Breast (tissue), 4 donors: ENCODE measurements around the gene EXOG.

- PRO-cap, 3 experiments, result no peak in any of the 3 experiments
- RRBS, result no CpG with 5 or more reads among the region's 2 CpGs
Observed at GRCh38 chr3:37299217-37299535, 56.1 kb downstream of the GOLGA4 start.

GRCh38 chr3:37302519-37303336 lies 59.7 kb downstream of the GOLGA4 start:
- PRO-cap, 3 experiments, result no peak in any of the 3 experiments
- RRBS, result no CpG with 5 or more reads among the region's 2 CpGs

- PRO-cap, 3 experiments, result no peak in any of the 3 experiments
- RRBS, result no CpG with 5 or more reads among the region's 7 CpGs
Observed at GRCh38 chr3:37470806-37471181, 18.9 kb downstream of the ITGA9 start.

GRCh38 chr3:37508870-37509496 lies 57.0 kb downstream of the ITGA9 start:
- PRO-cap, 3 experiments, result no peak in any of the 3 experiments
- RRBS, result no CpG with 5 or more reads among the region's 2 CpGs

DNA sequence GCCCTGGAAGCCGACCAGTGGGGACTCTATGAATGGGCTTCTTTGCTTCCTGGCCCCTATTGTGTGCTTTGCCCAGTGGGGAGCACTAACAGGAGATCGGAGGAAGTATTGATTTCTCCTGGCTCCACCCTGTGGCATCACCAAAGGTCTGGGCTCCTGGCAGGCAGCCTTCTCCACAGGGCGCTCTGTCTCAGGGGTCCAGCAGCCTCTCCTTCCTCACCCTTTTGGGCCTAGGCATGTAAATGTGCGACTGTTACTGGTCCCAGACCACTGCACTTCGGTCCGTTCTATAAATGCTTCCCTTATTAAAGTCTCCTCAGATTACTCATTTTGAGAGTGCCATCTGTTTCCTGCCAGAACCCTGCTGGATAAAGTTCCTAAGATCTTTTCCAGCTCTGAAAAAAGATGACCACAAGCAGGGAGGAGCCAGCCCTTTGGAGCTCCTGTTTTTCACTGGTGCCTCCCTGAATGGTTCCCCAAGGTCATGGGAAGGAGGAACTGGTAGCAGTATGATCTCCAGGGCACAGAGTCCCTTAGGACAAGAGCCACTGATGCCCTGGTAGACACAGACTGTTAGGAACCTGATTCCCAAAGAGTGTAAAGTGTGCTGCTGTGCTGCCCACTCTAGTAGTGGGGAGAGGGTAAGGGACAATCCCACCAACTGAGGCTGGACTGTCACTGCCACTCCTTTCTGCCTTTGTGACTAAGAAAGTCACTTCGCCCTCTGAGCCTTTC lies 44.6 kb downstream of the CTDSPL start:
- PRO-cap, 3 experiments, result no peak in any of the 3 experiments
- RRBS, result no CpG with 5 or more reads among the region's 7 CpGs

- PRO-cap, 3 experiments, result no peak in any of the 3 experiments
- RRBS, result no CpG with 5 or more reads among the region's 6 CpGs
Observed at GRCh38 chr3:37964266-37965255, 26.0 kb upstream of the VILL start.

GRCh38 chr3:37980582-37981366 lies 9.8 kb upstream of the VILL start:
- PRO-cap, 3 experiments, result no peak in any of the 3 experiments
- RRBS, result no CpG with 5 or more reads among the region's 14 CpGs

- PRO-cap, 3 experiments, result no peak in any of the 3 experiments
- RRBS, result no CpG with 5 or more reads among the region's 6 CpGs
Observed at GRCh38 chr3:37993341-37993762, 2.8 kb downstream of the VILL start.

- PRO-cap, 3 experiments, result peak in 2 of 3 experiments; most common plus-strand start chr3:38029129 (in 1); most common minus-strand start chr3:38029209 (in 1)
- RRBS, result 4% methylated on average over 12 of the region's 49 CpGs
Observed at GRCh38 chr3:38028761-38029454, 534 bp downstream of the PLCD1 start.

DNA sequence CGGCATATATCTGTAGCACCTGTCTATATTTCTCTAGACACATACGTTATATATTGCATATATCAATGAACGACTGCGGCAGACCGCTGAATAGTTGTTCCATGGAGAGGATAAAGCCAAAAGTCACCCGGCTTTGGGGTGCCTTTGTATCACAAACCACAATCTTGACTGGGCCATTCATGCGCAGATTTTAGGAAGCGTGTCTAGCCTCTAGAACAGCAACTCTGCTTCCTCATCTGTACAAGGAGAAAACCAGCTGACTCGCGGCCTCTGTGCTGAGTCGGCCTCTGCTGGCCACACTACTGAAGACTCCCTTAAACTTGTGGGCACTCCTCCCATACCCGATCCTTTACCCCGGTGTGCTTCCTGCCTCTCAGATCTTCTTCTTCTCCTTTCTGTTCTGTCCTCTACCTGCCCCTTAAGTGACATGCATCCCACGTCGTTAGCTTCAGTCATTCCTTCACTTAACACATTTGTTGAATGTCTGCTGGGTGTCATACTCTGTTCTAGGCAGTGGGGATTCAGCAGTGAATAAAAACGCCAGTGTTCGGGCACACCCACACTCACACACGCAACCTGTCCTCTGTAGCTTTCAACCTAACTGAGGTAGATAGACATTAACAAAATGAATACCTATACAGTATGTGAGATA lies 966 bp downstream of the DLEC1 start:
- PRO-cap, 3 experiments, result no peak in any of the 3 experiments
- RRBS, result no CpG with 5 or more reads among the region's 18 CpGs

- PRO-cap, 3 experiments, result no peak in any of the 3 experiments
- RRBS, result 47% methylated on average over 5 of the region's 15 CpGs
Observed at GRCh38 chr3:38116150-38117117, 20.5 kb downstream of the ACAA1 start.

DNA sequence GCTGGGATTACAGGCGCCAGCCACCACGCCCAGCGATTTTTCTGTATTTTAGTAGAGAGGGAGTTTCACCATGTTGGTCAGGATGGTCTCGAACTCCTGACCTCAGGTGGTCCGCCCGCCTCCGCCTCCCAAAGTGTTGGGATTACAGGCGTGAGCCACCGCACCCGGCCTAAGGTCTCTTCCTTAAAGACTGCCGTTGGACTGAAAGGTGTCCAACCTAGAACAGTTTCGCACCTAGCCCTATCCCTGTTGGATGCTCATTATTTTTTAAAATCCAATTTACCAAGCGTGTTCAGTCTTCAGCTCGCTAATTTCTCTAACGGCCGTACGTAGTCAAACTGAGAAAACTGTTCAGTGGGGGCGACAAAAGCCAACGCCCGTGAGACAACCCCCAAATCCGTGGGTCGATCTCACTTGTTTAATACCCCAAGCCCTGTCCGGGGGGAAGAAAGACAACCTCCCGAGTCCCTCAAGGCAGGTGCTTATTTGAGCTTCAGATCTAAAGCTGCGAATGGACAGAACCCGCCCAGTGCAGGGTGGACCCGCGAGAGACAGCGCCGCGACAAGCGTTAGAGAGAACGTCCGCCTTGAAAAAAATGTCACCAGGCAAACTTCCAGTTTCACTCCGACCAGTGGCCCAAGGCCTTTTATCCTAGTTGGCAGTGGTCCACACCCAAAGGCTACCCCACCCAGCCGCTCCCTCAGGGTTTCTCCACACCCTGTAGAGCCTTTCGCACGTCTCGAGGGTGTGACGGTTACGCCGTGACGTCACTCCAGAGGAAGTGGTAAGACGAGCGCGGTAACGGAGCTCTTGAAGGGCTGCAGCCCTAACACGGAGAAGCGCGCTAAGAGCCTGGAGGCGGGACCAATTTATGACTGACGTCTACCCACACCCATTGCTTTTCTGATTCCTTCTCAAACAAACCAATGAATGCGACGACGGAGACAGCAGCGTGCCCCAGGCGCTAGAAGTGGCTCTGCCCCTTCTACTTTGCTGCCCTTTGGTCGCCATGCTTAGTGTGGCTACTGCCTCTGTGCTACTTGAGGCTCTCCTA lies 734 bp upstream of the OXSR1 start:
- PRO-cap, 3 experiments, result peak in 3 of 3 experiments; most common plus-strand start position 529 of the sequence (in 1); most common minus-strand start position 742 of the sequence (in 3)
- RRBS, result no CpG with 5 or more reads among the region's 58 CpGs

DNA sequence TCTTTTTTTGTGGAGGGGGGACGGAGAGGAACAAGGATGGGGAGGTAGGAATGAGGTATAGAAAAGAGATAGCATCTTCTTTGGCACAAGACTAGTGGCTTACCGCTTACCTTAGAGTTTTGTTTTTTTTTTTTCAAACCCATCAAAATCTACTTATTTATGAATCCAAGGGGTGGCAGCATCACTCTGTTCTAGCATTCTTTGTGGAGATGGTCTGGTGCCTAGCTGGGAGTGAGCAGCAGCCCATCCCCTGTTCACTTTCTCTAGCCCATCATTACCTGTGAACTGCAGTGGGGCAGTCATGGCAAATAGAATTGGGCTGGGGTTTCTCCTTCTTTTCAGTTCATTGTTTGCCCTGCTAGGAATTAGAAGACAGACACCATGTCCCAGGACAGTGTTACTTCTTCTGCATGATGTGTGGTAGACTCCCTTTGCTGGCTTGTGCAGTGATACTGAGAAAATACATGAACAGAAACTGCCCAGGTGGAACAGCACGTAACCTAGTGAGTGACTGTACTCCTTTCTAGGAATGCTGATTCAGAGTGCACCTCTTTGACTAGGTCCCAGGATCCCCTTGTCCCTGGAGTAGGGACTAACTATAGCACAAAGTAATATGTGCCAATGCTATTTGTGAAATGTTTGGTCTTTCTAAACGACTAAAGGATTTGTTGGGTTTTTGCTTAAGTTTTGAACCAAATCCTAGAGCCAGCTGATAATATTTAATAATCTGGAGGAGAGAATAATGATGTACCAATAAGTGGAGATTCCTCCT lies 10.8 kb upstream of the SLC22A13 start:
- PRO-cap, 3 experiments, result no peak in any of the 3 experiments
- RRBS, result no CpG with 5 or more reads among the region's 4 CpGs

DNA sequence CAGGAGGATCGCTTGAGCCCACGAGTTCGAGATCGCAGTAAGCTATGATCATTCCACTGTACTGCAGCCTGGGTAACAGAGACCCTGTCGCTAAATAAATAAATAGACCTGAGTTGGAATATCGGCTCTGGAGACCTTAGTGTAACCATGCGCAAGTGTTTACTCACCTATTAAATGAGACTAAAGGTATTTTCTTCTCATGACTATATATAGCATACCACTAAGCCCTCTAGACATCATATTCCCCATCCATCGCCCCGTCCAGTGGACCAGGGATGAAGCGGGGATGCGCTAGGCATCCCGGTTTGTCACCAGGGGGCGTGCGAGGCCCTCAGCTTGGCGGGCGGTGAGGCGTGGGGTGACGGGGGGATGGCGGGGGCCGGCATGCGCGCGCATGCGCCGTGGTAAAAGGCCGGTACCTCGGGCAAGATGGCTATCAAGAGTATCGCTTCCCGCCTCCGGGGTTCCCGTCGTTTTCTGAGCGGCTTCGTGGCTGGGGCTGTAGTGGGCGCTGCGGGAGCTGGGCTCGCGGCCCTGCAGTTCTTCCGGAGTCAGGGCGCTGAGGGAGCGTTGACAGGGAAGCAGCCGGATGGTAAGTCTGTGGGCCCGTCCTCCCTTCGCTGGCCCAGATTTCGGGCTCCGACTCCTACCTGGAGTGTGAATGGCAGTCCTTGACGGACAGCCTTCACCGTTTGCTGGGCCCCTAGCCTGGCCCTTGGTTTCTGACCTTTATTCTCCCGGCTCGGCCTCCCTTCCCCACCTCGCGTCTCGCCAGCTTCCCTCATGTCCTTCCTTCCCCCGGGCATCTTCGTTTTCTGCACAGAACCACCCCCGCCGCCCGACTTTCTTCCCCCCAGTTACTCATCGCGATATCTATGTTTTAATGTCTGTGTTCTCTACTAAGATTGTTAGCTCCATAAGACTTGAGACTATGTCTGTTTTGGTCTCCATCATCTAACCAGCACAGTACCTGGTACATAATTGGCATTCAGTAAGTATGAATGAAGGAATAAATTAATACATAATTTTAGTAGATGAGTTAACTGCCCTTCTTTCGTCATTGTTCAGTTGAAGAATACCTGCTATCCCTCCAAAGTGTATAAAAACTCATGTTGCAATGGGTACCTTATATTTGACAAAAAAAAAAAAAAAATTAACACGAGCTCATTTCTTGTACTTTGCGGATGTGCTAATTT lies at the start of gene EXOG:
Gene EXOG, plus strand, starts transcription at position 402 of the 1,196 bp plus-strand sequence.
- PRO-cap, 3 experiments, result peak in 3 of 3 experiments; most common plus-strand start position 539 of the sequence (in 2); most common minus-strand start position 819 of the sequence (in 3)
- RRBS, result 2% methylated on average over 26 of the region's 63 CpGs

- PRO-cap, 3 experiments, result no peak in any of the 3 experiments
- RRBS, result no CpG with 5 or more reads among the region's 5 CpGs
Observed at GRCh38 chr3:38614865-38615376, 34.6 kb downstream of the SCN5A start.

- PRO-cap, 3 experiments, result no peak in any of the 3 experiments
- RRBS, result no CpG with 5 or more reads among the region's 3 CpGs
Observed at GRCh38 chr3:39080297-39081223, 26.9 kb downstream of the GORASP1 start.

- PRO-cap, 3 experiments, result no peak in any of the 3 experiments
- RRBS, result no CpG with 5 or more reads among the region's 2 CpGs
Observed at GRCh38 chr3:39139912-39140494, 13.4 kb downstream of the CSRNP1 start.

- PRO-cap, 3 experiments, result no peak in any of the 3 experiments
- RRBS, result no CpG with 5 or more reads among the region's 9 CpGs
Observed at GRCh38 chr3:39145851-39146437, 7.4 kb downstream of the CSRNP1 start.

GRCh38 chr3:39148165-39148469 lies 5.3 kb downstream of the CSRNP1 start:
- PRO-cap, 3 experiments, result no peak in any of the 3 experiments
- RRBS, result no CpG with 5 or more reads among the region's 4 CpGs

- PRO-cap, 3 experiments, result no peak in any of the 3 experiments
- RRBS, result no CpG with 5 or more reads among the region's 6 CpGs
Observed at GRCh38 chr3:39150095-39150872, 3.1 kb downstream of the CSRNP1 start.